ENCODE results near the genes KIF2A and SREK1.

- PRO-cap, 3 experiments = no peak in any of the 3 experiments
- RRBS = no CpG with 5 or more reads among the region's 4 CpGs
Observed at GRCh38 chr5:62305445-62305722, 622 bp upstream of the KIF2A start.

DNA sequence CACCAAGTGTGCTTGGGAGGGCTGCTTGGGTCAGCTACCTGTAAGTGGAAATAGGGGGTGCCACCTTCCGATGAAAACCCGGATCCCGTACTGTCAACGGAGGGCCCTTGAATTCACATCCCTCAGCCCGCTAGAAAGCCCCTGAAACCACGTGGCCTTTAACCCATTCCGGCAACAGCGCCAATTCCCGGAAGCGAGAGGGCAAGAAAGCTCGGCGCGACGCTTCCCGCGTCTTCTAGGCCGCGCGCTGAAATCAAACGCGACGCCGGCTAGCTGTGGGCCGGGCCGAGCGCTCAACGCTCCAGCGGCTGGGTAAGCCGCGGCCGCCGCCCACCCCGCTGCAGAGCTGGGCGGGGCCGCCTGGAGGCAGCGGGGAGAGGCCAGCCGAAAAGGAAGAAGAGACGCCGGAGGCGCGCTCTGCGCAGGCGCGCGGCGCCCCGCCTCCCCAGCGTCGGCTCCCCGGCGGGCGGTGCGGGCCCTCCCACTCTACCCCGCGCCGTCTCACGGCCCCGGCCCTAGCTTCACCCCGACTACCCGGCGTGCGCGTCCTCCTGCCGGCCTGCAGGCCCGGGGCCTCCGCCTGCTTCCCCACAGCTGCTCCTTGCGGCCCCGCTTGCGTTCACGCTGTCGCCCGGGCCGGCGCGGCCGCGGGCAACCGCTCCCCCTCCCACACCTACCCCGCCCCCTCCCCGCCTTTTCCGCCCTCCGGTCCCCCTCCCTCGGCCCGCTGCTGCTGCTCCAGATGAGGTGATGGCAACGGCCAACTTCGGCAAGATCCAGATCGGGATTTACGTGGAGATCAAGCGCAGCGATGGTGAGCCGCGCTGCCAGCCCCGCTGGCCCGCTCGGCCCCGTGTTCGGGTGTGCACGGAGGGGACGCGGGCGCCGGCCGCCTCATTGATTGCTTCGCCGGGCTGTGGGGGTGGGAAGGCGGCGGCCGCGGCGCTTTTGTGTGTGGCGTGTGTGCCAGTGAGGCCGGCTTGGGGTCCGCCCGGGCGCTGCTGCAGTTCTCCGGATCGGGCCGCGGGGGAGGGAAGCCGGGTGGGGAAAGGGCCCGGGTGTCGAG, at the start of gene KIF2A:
KIF2A (plus strand) TSS at position 484 of the 1,066 bp plus-strand sequence.
- PRO-cap, 3 experiments = peak in 3 of 3 experiments; most common plus-strand start position 529 of the sequence (in 3); most common minus-strand start position 236 of the sequence (in 2)
- RRBS = under 1% methylated on average over 60 of the region's 122 CpGs

DNA sequence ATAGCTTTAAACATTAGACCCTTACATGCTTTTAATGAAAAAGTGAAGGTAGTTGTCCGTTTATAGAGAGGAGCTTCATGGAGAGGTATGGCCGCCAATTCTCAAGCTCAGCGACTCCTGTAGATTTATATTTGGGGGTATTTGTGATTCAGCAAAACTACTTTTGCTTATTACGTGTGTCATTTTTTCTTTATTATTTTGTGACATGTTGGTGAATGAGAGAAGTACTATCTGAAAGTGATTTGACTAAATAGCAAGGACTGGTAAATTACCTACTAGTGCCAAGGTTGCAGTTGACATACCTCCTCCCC, 751 bp downstream of the IPO11 start:
- PRO-cap, 3 experiments = no peak in any of the 3 experiments
- RRBS = no CpG with 5 or more reads among the region's 4 CpGs

GRCh38 chr5:62626462-62626849, 47.8 kb downstream of the LRRC70 start:
- PRO-cap, 3 experiments = no peak in any of the 3 experiments
- RRBS = no CpG with 5 or more reads among the region's 3 CpGs

DNA sequence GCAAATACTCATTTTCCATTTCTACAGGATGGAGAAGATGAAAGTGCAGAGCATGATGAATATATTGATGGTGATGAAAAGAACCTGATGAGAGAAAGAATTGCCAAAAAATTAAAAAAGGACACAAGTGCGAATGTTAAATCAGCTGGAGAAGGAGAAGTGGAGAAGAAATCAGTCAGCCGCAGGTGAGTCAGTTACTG, 35.4 kb downstream of the CWC27 start:
- PRO-cap, 3 experiments = no peak in any of the 3 experiments
- RRBS = no CpG with 5 or more reads among the region's 2 CpGs

- PRO-cap, 3 experiments = no peak in any of the 3 experiments
- RRBS = no CpG with 5 or more reads among the region's 15 CpGs
Observed at GRCh38 chr5:66033606-66034369, 107.4 kb downstream of the ERBIN start.

DNA sequence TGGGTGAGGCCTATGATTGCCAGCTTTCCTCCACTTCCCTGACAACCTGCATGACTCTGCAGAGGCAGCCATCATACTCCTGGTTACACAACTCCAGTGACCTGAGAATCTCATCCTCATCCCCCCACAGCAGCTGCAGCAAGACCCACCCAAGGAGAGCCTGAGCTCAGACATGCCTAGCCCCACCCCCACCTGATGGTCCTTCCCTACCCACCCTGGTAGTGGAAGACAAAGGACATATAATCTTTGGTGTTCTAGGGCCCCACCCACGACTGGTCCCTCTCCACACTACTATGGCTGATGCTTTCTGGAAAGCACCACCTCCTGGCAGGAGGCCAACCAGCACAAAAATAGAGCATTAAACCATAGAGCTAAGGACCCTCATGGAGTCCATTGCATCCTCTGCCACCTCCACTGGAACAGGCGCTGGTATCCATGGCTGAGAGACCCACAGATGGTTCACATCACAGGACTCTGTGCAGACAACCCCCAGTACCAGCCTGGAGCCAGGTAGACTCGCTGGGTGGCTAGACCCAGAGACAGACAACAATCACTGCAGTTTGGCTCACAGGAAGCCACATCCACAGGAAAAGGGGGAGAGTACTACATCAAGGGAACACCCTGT, 42.9 kb upstream of the SREK1 start:
- PRO-cap, 3 experiments = no peak in any of the 3 experiments
- RRBS = no CpG with 5 or more reads among the region's 3 CpGs

GRCh38 chr5:66143820-66144421, at the start of gene SREK1:
TSS of gene SREK1 (plus strand) at chr5:66144300.
- PRO-cap, 3 experiments = peak in 3 of 3 experiments; most common plus-strand start chr5:66144337 (in 2); most common minus-strand start chr5:66144181 (in 3)
- RRBS = 1% methylated on average over 20 of the region's 56 CpGs

GRCh38 chr5:66158074-66159006, 14.2 kb downstream of the SREK1 start:
- PRO-cap, 3 experiments = no peak in any of the 3 experiments
- RRBS = no CpG with 5 or more reads among the region's 11 CpGs

GRCh38 chr5:66159007-66159395, 14.9 kb downstream of the SREK1 start:
- PRO-cap, 3 experiments = no peak in any of the 3 experiments
- RRBS = no CpG with 5 or more reads among the region's 1 CpG

DNA sequence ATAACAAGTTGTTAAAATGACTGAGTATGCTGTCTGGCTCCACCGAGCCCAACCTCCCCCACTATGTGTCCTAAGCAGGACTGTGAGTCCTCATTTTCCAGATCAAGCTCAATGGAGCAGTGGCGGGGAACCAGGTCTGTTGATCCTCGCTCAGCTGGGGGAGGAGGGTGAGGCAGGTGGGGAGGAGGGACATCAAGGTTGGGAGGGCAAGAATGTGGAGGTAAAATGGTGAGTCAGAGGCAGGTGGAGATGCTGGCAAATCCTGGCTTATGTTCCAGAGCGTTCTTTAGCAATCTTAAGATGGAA, 63.9 kb downstream of the SREK1 start:
- PRO-cap, 3 experiments = no peak in any of the 3 experiments
- RRBS = no CpG with 5 or more reads among the region's 4 CpGs

DNA sequence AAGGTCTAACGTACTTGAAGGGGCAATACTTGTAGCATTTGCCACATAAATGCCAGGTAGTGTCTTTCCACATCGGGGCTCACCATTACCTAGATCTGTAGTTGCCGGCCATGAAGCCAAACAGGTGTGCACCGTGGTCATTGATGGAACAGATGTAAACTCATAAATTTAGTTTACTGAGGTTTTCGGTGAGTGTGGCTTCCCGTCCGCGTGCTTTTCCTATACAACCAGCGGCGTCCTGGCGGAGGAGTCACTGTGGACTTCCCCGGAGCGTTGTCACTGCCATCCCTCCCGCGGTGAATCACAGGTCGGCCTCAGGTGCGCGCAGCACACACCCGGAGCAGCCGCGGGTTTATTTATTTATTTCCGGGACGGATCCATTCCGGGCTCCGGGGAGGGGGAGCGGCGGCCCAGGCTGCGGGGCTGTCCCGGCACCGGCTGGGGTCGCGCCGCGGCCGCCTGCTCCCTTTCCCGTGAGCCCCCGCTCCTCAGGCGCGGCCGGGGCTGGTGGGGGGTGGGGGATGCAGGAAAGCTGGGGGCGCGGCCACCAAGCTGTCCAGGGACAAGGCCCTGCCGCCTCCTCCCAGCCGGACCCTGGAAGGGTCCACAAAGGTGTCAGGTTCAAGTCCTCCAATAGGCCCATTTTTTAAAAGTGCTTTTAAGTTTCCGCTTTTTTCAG, 192.7 kb downstream of the CD180 start:
- PRO-cap, 3 experiments = peak in 3 of 3 experiments; most common plus-strand start position 380 of the sequence (in 2); most common minus-strand start position 303 of the sequence (in 3)
- RRBS = 4% methylated on average over 16 of the region's 45 CpGs

DNA sequence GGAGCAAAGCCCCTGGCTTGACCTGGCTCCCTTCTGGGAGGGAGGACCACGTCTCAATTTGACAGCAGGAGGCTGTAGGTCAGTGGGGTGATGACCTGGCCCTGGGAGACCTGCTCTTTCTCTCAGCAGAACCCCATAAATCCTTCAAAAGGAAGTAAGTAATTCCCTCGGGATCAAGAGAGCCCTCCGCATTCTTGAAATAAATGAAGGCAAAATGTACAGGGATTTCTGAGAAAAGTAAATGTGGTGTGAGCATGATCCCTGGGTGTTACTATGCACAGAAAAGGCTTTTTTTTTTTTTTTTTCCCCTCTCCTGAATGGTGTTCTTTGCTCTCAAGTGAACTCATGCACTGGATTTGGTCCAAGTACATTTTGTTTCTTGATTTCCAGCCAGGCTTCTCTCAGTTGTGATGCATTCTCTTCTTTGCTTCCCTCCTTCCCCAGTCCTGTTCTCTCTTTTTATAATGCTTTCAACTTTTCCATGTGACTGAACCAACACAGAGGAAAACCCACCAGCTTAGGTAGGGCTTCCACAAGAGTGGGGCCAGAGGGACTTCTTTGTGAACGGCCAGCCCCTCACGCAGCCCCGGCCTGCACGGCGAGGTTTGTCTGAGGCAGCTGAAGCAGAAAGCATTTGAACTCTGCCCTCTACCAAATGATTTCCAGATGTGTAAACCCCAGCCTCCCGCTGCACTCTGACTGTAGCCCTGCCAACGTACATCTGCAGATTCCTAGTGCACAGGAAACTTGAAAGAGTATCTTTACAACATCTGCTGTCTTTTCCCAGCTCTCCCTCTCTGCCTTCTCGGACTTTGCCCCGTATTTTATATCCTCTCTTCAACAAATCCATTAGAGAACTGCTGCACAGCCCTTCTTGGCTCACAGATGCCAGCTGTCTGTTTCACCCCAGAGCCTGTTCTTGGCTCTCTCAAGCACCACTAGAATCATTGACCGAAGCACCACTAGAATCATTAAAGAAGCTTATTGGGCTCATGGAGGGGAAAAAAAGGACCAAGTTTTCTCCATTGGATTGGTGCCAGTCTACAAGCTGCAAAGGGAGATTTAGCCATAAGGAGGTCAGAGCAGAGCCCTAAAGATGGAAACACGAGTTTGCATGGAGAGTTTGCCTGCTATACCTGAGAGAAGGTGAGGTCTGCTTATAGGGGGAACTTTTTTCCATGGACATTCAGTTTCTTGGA, 71.8 kb upstream of the CD180 start:
- PRO-cap, 3 experiments = peak in 2 of 3 experiments; most common minus-strand start position 799 of the sequence (in 2)
- RRBS = no CpG with 5 or more reads among the region's 14 CpGs

DNA sequence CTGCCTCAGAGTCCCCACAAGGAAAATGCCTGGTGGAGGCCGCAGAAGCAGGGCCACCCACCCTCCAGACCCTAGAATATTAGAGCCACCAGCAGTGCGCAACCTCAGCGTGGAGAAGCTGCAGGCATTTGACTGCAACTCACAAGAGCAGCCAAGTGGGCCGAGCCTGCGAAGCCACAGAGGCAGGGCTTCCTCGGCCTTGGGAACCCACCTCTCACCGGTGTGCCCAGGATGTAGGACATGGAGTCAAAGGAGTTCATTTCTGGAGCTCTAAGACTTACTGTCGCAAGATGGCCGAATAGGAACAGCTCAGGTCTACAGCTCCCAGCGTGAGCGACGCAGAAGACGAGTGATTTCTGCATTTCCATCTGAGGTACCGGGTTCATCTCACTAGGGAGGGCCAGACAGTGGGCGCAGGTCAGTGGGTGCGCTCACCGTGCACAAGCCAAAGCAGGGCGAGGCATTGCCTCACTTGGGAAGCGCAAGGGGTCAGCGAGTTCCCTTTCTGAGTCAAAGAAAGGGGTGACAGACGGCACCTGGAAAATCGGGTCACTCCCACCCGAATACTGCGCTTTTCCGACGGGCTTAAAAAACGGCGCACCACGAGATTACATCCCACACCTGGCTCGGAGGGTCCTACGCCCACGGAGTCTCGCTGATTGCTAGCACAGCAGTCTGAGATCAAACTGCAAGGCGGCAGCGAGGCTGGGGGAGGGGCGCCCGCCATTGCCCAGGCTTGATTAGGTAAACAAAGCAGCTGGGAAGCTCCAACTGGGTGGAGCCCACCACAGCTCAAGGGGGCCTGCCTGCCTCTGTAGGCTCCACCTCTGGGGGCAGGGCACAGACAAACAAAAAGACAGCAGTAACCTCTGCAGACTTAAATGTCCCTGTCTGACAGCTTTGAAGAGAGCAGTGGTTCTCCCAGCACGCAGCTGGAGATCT, 397.6 kb upstream of the PIK3R1 start:
- PRO-cap, 3 experiments = no peak in any of the 3 experiments
- RRBS = no CpG with 5 or more reads among the region's 38 CpGs

GRCh38 chr5:68037527-68037748, 178.1 kb upstream of the PIK3R1 start:
- PRO-cap, 3 experiments = no peak in any of the 3 experiments
- RRBS = no CpG with 5 or more reads among the region's 2 CpGs

DNA sequence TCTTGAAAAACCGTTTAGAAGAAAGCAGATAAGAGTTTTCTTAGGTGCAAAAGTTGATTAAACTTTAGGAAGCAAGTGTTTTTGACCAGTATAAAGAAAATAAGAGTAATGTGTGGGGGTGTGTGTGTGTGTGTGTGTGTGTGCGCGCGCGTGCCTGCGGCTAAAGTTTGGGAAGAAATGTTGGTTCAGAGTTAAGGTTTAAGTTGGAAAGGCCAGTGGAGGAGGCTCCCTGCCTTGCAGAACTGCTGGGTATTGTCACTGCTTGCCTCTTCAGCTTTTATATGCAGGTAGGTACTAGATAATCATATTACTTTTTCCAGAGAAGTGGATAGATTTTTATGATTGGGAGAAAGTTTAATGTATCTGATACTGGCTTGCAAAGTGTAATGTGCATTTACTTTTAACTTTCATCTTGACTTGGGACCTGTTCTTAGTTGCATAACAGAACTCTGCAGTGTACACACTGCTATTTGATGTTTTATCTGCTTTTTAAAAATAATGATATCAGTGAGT, 2.0 kb downstream of the PIK3R1 start:
- PRO-cap, 3 experiments = no peak in any of the 3 experiments
- RRBS = no CpG with 5 or more reads among the region's 6 CpGs

GRCh38 chr5:68238757-68239206, 23.2 kb downstream of the PIK3R1 start:
- PRO-cap, 3 experiments = no peak in any of the 3 experiments
- RRBS = no CpG with 5 or more reads among the region's 4 CpGs

- PRO-cap, 3 experiments = no peak in any of the 3 experiments
- RRBS = no CpG with 5 or more reads among the region's 16 CpGs
Observed at GRCh38 chr5:68533861-68535024, 318.7 kb downstream of the PIK3R1 start.

DNA sequence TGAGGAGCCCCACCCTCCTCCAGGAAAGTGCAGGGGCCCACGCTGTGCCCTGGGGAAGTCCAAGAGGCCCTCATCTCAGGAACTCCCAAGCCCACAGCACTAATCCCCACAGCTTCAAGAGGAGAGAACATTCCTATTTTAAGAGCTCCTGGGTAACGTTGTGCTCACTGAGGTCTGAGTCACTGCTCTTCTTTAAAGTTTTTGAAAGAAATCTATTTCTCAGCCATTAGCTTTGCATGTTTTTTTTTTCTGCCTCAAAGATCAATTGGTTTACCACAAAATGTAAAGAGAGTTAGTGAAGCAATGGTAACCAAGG, 382.5 kb upstream of the SLC30A5 start:
- PRO-cap, 3 experiments = no peak in any of the 3 experiments
- RRBS = no CpG with 5 or more reads among the region's 2 CpGs

GRCh38 chr5:68844217-68844514, 249.6 kb upstream of the SLC30A5 start:
- PRO-cap, 3 experiments = no peak in any of the 3 experiments
- RRBS = no CpG with 5 or more reads among the region's 2 CpGs